Left colon (tissue), 1 donor: ENCODE results near the genes NPTXR and ATF4.

DNA sequence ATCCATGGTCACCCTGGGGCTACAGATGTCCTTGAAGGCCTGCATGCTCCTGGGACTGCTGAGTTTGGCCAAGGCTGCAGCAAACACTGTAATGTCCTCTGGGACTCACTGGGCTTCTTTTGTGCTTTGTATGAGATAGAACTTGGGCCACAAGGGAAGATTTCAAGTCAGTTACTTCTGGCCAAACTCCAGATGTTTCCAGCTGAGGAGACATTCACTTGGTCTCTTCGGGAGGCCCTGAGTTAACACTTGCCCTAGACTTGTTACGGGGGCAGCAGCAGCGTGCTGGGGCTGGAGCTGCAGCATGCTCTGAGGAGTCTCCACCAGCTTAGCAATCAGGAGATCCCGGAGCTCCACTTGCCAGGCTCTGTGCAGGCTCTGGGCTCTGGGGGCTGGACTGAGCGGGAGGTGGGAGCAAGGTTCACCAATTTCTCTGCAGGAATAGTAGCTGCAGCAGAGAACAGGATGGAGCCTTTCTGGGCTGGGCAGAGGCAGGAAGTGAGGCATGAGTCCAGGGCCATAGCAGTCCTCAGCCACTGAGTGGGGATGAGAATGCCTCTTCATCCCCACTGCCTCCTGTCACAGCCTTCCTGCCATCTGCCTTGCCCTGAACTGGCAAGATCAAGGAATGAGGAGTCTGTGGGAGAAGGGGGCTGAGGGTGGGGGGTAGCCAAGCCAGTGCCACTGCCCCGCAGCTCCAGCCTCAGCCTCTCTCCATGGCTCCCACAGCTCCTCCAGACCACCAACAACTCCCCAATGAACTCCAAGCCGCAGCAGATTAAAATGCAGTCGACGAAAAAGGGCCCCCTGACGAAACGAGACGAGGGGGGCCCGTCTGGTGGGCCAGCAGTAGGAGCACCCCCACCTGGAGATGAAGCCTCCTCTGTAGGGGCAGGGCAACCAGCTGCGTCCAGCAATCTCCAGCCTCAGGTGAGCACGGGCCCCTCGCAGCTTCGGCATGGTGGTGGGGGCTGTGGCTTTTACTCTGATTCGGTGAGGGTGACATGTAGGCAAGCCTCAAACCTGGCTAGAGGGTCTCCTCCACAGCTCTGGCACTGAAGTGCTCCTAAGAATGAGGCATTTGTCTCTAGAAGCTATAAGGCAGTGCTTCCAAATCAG, 23.3 kb downstream of the GTPBP1 start:
- PRO-cap = no peak

DNA sequence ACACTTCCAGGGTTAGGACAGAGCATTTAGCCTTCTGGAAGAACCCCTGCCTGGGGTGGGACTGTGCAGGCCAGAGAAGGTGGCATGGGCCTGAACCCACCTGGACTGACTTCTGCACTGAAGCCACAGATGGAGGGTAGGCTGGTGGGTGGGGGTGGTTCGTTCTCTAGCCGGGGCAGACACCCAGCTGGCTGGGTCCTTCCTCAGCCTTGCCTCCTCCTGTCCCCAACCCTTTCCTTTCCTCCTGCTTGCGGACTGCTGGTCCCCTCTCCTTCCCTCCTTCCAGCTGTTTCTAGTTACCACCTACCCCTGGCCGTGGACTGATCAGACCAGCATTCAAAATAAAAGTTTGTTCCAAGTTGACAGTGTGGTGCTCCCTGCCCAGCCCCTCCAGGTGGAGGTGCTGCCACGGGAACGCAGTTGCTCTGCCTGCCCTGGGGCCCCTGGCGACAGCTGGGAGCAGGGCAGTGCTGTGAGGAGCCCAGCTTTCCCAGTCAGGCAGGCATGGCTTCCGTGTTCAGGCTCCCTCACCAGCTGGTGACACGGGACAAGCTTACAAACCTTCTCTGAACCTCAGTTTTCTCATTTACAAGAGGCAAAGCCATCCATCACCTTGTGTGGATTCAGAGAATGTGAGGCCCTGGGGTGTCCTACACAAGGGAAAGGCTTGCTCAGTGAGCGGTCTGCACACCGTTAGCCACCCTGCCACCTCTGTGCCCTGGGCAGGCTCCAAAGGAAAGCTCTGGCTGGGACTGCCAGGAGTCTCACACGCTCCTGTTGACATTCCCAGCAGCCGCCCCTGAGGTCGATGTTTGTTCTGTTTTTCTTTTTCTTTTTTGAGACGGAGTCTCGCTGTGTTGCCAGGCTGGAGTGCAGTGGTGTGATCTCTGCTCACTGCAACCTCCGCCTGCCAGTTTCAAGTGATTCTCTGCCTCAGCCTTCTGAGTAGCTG, 23.6 kb downstream of the SUN2 start:
- PRO-cap = bidirectional peak, plus-strand start at position 735 of the sequence, minus-strand start at position 538 of the sequence

DNA sequence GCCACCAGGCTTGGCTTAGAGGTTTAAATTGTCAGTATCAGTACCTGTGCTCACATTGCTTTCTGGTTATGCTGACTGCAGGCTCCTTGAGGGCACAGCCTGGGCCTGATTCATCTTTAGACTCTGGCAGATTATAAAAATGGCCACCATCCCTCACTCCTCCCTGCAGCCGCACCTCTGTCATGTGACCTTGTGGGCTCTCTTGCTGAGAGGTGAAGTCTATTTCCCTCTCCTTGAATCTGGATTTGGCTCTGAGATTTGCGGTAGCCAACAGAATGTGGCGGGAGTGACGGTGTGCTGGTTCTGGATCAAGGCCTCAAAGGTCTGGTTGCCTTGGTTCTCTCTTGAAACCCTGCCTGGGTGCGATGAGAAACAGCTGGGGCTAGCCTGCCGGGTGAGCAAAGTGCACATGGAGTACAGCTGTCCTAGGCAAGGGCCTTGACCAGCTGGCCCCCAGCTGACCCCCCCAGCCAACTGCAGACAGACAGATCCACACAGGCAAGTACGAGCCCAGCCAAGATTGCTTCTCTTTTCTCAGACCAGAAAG, 10.9 kb downstream of the SUN2 start:
- PRO-cap = no peak

DNA sequence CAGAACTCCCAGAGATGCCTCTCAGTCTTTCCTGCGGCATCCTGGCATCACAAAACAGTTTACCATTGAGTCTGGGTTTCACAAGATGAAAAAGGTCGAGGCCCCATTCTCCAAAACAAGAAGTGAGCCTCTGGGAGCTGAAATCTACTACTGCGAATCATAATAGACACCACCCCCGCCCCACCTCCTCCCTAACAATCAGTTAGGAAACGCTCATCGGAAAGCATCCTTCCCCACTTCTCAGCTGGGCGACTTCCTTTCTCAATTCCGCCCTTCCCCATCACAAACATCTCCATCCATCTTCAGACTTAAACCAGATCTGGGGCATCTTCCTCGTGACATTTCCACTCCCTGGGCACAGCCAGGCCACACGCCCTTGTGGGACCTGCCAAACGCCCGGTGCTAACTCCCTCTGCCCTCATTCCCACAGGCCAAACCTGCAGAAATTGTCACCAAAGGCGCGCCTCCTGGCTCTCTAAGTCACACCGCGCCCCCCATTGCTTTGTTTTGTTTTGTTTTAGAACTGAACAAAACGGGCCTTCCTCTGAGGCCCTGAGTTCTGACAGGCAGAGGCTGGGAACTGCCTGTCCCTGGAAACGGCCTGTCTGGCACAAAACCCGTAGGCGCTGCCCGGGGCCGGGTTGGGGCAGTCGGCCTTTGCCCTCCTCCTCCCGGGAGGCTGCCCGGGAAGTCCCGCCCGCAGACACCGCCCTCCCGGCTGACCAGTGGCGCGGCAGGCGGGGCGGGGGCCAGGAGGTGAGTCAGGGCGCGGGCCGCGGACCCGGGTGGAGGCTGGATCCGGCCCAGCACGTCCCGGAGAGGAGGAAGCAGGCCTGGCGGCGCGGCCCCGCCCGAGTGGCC, 733 bp downstream of the SUN2 start:
- PRO-cap = bidirectional peak, plus-strand start at position 236 of the sequence, minus-strand start at position 124 of the sequence; bidirectional peak, plus-strand start at position 764 of the sequence, minus-strand start at position 607 of the sequence

GRCh38 chr22:38843967-38844704, at the start of gene NPTXR:
Gene NPTXR, minus strand, starts transcription at chr22:38844028.
- PRO-cap = unidirectional peak, minus-strand start at chr22:38844012; unidirectional peak, minus-strand start at chr22:38844028

- PRO-cap = no peak
Observed at GRCh38 chr22:38881361-38881927, 9.4 kb upstream of the CBX6 start.

GRCh38 chr22:38953869-38954500, 3.4 kb upstream of the APOBEC3A start:
- PRO-cap = bidirectional peak, plus-strand start at chr22:38954172, minus-strand start at chr22:38954035

GRCh38 chr22:38964744-38965463, 7.5 kb downstream of the APOBEC3A start:
- PRO-cap = bidirectional peak, plus-strand start at chr22:38965147, minus-strand start at chr22:38965004

DNA sequence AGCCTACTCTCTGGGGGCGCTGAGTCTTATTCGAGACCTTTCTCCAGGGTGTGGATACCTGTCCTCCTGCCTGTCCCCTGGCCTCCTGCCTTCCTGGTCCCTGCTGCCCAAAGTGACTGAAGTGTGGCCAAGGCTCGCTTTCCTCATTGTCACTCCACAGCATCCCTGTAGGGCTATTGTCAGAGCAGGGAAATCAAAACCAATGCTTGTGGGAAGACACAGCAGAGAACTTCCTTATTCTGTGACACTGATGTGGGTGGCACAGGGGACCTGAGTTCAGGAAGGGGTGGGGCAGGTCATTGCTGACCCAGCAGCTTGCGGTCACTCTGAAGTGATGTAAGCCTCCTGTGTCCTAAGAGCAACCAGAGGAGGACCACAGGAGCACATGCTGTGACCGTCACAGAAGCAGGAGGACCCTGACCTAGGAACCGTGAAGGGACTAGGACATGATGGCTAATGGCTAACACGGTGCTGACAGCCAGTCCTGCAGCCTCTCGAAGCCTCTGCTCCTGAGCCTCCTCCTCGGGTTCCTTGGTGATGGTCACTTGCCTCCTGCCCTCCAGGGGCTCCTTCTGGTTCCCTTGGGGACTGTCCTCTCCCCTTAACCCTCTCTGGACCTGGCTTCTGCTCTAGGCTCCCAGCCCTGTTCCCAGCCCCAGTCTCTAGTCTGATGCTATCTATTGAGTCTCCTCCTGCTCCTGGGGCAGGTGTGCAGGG, 10.4 kb downstream of the APOBEC3A start:
- PRO-cap = bidirectional peak, plus-strand start at position 356 of the sequence, minus-strand start at position 204 of the sequence

DNA sequence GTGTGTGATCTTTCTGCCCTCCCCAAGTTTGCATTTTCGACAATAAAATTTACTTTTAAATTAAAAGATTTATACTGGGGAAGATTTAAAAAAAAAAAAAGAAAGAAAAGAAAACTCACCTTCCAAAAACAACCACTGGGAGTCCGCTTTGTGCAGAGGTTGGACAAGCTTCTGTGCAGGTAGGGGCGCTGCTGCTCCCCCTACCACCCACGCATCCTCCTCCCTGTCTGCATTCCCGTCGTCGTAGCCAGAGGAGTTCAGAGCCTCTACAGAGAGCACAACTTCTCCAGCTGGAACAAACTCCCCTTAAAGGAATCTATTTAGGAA, 893 bp upstream of the APOBEC3B start:
- PRO-cap = bidirectional peak, plus-strand start at position 232 of the sequence, minus-strand start at position 245 of the sequence

DNA sequence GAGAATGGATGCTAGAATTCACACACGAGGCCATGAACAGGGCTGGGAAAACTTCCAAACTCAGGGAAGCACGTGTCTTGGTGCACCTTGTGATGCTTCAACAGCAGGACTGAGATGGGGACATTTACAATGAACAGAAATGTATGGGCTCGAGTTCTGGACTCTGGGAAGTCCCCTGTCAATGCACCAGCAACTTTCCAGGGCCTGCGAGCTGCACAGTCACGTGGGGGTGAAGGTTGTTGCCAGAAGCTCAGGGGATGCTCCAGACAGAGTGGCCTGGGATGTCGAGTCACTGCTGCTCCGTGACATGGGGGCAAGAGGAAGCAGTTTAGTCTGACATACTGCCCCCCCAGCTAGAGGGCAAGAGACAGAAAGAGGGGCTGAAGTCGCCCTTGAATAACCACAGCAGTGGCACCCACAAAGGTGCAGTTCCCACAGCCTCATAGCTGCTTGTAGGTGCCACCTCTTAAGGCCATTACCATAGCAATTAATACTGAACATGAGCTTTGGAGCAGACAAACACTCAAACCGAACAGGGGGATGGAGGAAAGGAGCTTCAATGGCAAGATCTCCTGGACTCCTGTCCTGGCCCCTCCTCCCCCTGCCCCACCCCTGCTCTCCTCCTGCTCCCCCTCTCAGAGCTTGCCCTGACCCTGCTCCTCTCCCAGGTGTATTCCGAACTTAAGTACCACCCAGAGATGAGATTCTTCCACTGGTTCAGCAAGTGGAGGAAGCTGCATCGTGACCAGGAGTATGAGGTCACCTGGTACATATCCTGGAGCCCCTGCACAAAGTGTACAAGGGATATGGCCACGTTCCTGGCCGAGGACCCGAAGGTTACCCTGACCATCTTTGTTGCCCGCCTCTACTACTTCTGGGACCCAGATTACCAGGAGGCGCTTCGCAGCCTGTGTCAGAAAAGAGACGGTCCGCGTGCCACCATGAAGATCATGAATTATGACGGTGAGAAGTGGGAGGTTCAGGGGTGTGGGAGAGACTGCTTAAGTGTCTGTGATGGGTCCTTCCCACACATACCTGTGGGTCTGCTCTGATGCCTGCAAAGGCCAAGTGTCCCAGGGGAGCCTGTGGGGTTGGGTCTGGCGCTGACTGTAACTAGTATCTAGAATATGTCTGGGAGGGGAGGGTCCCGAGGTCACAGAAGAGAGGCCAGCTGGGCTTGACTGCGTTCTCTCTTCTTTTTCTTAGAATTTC, 3.6 kb downstream of the APOBEC3G start:
- PRO-cap = no peak

GRCh38 chr22:39150690-39151203, 1.7 kb downstream of the CBX7 start:
- PRO-cap = no peak

- PRO-cap = no peak
Observed at GRCh38 chr22:39212684-39213342, 32.0 kb downstream of the PDGFB start.

- PRO-cap = no peak
Observed at GRCh38 chr22:39214281-39215385, 30.1 kb downstream of the PDGFB start.

DNA sequence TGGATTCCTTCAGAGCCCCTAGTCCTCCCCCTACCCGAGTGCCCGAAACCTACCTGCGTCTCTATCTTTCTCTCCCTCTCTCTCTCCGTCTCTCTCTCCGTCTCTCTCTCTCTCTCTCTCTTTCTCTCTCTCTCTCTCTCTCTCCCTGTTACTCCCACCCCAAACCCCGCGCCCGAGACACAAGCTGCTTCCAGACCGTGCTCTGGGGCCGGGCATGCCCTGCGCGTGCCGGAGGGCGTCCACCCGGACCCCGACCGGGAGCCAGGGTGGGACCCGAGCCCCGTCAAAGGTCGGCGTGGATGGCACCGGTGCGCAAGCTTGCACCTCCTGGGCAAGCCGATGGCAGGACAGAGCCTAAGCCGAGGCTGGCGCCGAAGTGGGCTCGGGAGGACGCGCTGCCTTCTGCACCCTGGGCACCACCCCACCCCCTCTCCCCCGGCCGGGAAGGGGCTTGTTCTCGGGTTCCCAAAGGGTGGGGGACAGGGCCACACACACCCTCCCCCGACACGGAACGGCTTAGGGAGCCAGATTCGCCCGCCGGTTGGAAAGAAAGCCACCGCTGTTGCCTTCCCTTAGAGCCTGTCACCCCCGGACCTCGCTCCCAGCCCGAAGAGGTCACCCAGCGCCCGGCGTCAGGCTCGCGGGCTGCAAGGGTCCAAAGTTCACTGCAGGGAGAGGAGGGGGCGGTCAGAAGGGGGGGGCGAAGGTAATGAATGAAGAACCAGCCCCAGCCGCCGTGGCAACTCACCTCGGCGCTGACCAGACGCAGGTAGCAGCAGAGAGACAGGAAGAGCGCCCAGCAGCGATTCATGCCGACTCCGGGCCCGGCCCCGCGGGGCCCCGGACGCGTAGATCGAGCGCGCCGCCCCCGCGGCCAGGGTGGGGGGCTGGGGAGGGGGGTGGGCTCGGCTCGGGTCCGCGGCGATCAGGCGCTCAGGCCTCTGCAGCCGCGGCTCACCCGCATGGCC, 1.3 kb downstream of the PDGFB start:
- PRO-cap = bidirectional peak, plus-strand start at position 193 of the sequence, minus-strand start at position 86 of the sequence; bidirectional peak, plus-strand start at position 527 of the sequence, minus-strand start at position 432 of the sequence

GRCh38 chr22:39304254-39304710, 15.1 kb downstream of the RPL3 start:
- PRO-cap = no peak

GRCh38 chr22:39414204-39414921, 14.8 kb downstream of the TAB1 start:
- PRO-cap = no peak

DNA sequence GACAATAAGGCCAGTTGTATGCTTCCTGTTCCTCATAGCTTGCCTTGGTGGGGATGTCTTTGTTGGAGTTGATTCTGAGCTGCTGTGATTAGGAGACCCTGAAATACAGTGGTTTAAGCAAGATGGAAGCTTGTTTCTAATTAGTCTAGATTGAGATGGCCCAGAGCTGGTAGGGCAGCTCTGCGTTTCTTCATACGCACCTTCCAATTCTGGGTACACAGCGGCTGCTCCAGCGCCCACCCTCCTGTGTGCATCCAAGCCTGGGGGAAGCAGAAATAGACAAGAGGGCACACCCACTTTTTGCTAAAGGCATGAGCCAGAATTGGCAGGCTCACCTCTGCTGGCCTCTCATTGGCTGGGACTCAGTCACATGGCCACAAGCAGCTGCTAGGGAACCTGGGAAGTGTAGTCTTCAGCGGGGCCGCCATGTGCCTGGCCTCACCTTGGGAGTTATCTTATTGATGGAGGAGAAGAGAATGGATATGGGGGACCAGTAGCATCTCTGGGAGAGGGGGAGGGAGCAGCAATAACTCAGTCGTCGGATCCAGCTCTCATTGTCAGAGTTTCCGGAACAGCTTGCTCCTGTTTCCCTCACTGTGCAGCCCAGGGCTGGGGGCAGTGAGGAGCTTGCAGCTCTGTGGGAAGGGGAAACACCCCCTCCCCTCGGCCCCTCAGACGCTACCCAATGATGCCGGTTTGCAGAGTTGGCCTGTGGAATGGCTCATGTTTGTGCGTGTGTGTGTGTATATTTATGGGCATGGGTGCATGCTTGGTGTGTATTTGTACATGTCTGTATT, 11.9 kb upstream of the MIEF1 start:
- PRO-cap = no peak

GRCh38 chr22:39520367-39520935, at the start of gene ATF4:
Gene ATF4, plus strand, starts transcription at chr22:39520562.
- PRO-cap = unidirectional peak, plus-strand start at chr22:39520564

- PRO-cap = bidirectional peak, plus-strand start at chr22:39528816, minus-strand start at chr22:39528797
Observed at GRCh38 chr22:39528215-39529060, 4.1 kb downstream of the RPS19BP1 start.